ENCODE data around the gene LMO7.

DNA sequence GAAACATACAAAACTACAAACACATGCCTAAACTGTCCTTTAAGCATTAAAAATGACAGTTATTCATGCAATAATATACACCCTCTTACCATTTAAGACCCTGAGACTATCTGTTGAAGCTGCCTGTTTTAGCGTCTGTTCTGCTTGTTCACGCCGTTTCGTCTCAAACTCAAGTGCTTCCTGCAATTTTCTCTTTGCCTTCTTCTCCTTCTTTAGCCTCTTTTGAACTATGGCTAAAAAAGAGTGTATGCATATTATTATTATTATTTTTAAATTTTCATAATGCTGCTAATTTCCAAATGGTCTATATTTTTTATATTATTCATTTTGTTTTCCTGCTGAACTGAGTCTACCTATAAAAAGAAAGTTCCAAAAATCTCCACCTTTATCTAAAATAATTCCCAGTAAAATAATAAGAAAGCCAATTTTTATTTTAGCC is 391.4 kb downstream of the DACH1 start:
- RRBS, result no CpG with 5 or more reads among the region's 4 CpGs

DNA sequence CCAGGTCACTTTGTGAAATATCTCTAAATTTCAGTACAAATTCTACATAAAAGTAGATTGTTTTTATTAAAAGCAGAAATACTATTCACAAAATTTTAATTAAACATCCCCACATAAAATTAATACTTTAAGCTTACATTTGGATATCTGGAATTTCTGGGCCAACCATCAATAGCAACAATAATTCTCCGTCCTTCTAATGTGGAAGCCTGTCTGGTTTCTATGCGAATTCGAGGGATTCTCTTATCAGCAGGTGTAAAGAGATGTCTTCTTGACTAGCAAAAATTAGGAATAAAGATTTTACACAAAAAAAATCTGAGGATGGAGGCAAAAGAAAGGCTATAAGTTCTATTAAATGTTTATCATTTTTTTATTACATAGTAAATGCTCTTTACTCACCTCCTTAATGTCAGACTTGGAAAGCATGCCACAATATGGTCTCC is 8.1 kb downstream of the DIS3 start:
- RRBS, result no CpG with 5 or more reads among the region's 3 CpGs

- RRBS, result no CpG with 5 or more reads among the region's 6 CpGs
Measured at GRCh38 chr13:72800430-72801053, 18.6 kb downstream of the PIBF1 start.

GRCh38 chr13:73061854-73063080 is 3.5 kb downstream of the KLF5 start:
- RRBS, result no CpG with 5 or more reads among the region's 25 CpGs

DNA sequence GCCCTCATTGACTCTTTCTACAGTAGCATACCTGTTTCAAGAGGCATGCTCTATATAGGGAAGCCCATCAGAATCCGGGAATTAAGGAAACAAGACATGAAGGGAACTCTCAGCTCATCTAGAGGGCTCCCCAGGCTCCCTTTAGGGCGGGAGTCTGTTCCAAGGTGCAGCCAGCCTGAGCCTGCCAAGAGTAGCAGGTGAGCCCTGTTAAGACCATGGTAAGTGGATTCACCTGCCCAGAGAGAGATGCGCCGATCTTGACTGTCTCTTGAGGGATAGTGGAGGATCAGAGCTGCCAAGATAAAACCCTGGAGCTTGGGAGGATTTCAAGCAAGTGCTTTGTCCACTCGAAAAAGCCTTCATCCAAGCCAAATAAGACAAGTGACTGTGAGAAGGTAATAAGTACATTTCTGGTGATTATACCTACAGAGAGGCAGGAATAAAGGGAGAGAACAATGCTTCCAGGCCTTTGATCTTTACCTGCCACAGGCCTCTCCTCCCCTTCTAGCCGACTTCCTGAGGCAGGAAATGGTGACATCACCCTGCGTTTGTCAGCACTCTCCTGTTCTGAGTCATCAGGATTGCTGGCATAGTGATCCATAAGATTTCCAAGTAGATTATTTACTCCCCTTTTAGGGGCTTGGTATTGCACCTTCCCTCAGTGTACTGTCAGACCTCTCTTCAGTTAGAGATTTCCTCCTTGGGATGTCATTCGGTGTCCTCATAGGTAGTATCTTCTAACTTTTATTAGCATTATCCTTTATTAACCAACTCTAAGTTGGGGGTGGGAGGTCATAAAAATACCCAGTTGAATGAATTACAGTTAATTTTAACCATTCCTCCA is 31.5 kb downstream of the KLF5 start:
- RRBS, result no CpG with 5 or more reads among the region's 8 CpGs

DNA sequence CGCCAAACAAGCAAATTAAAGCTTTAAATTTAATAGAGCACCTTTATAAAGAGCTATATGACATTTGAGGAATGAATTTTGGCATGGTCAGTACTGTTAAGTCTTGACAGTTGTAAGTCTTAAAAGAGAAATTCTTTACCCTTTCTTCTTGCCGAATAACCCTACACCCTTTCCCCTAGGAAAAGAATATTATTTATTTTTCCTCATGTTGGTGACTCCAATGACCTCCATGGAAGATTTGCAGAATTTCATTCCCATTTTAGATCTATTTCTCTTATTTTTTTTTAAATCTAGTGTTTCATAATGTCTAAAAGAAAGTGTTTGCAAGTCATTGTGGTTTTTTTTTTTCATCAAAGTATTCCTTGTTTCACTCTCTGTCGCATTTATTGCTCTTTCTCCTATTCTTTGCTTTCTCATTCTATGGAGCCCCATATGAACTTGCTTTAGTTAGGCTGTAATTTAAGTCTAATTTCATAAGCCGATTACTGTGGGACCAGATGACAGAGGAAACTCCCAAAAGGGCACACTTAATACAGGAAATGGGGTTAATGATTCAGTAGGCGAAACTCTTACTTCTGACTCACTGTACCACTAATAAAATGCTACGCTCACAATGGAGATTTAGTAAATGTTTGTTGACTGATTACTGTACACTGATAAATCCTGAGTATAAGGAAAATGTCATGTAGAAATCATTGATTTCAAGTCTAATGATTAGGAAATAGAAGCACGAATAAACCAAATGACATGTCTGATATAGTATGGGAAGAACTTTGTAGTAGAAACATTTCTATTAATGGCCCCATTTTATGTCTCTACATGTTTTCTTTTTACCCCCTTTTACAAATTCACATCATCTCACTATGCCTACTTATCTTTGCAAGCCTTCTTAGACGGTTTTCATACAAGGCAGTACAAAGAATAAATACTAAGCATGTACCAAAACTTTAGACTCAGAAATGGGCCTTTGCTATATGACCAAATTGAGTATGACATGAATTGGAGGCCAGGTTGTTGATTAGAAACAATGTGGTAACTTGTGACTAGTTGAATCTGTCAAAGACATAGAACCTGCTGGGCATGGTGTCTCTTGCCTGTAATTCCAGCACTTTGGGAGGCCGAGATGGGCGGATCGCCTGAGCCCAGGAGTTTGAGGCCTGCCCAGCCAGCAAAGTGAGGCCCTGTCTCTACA is 276.4 kb downstream of the KLF5 start:
- RRBS, result no CpG with 5 or more reads among the region's 11 CpGs

- RRBS, result no CpG with 5 or more reads among the region's 4 CpGs
Measured at GRCh38 chr13:73338449-73338939, 279.7 kb downstream of the KLF5 start.

DNA sequence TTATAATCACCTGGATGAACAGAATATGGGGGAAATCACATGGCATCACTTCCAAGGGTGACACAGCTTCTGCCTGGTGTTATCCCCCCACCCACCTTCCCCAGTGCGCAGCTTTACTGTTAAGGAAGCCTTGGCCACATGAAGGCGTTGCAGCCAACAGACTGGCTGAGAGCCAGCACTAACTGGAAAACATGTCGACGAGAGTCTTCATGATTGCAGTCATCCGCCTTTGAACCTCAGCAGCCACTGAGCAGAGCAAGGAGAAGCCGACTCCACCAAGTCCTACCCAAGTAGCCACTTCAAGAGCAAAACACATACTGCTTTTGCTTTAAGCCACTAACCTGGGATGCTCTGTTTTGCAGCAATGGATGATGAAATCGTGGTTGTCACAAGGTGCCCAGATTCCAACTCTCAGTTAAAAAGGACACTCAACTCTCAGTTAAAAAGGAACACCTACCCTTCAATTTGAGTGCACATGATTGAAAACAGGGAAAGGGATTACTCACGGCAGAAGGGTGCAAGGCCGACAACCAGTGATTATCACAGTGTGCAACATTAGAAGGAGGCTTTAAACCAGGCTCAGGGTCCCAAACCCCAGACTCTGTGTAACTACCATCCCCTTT is 926.3 kb downstream of the KLF5 start:
- RRBS, result no CpG with 5 or more reads among the region's 9 CpGs

GRCh38 chr13:74057105-74057614 is 998.4 kb downstream of the KLF5 start:
- RRBS, result no CpG with 5 or more reads among the region's 5 CpGs

- RRBS, result no CpG with 5 or more reads among the region's 6 CpGs
Measured at GRCh38 chr13:74168402-74168838, 1109.6 kb downstream of the KLF5 start.

GRCh38 chr13:74287742-74287996 is 1194.3 kb downstream of the TBC1D4 start:
- RRBS, result no CpG with 5 or more reads among the region's 2 CpGs

DNA sequence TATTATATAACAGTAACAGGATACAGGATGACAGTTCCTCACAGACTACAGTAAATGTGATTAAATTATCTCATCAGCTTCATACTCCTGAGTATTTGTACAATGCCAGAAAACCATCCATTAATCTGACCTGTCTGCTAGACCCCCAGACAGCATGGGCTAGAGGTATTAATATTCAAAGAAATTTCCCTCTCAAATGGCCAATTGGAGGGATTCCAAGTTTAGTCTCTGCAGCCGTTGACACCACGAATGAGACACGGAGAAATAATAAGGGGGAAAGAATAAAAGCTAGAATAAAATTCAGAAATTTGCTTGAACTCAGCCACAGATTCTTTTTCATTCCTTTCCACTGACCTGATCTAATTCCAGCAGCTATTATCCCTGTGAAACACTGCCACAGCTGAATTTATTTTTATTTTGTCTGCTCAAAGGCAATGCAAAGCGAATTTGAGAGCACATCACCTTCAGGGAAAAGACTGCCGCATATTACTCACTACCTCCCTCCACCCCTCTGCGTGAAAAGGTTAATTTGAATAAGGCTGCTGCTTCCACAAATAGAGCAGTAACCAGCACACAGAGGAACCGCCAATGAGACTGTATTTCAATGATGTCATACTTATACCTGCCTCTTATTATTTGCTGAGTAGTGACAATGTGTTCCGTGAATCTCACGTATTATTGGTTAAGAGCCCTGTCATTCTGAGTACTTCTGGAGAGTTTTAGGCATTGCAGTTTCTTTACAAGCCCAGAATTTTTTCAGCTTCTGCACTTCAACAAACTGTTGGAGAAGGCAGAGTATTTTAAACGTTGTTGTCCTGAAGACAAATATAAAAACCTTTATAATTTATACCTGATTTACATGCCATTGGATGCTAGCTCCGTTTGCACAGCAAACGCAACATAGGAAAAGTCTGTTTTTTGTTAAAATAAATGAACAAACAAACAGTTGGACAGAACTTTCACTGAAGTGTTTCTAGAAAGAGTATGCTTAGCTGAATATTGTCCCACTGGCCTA is 1191.7 kb downstream of the TBC1D4 start:
- RRBS, result no CpG with 5 or more reads among the region's 12 CpGs

DNA sequence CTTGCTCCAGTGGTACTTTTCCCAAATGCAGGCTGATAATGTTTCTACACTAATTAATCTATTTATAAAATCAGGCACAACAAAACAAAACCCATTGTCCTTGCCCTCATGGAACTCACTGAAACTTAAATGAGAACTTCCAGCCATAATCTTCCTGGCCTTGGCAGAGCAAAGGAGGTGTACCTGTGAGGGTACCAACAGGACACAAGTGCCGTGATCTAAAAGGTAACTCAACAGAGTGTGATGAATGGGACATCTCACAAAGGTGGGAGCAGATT is 348.9 kb downstream of the TBC1D4 start:
- RRBS, result no CpG with 5 or more reads among the region's 1 CpG

- RRBS, result no CpG with 5 or more reads among the region's 4 CpGs
Measured at GRCh38 chr13:75173877-75174396, 308.0 kb downstream of the TBC1D4 start.

GRCh38 chr13:75309752-75310884 is 171.9 kb downstream of the TBC1D4 start:
- RRBS, result no CpG with 5 or more reads among the region's 14 CpGs

- RRBS, result no CpG with 5 or more reads among the region's 7 CpGs
Measured at GRCh38 chr13:75419645-75420120, 62.3 kb downstream of the TBC1D4 start.

DNA sequence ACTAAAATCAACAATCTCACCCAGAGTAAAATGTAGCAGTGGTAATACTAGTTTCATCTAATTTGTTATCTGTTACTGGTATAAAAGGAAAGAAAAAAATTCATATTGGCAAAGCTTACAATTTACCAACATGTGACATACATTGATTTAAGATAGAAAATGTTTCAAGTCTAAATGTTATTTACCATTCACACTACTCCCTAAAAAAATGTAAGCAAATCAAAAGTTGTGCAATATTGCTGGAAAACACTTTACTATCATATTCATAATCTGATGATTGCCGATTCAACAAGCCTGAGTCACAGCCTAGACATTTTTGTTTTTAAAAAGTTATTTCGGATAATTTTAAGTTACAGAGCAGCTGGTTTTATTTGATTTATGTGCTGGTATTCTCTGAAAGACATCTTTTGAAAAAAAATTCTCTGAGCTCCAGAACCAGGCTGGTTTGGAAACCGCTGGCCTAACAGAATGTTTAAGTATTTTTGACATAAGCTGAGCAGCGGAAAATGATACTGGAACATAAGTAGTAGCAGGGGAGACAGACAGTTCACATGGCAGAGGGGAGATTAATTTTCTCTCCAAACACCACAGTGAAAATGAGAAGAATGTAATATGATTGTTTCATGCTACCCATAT is 36.3 kb downstream of the TBC1D4 start:
- RRBS, result no CpG with 5 or more reads among the region's 4 CpGs

- RRBS, result no CpG with 5 or more reads among the region's 4 CpGs
Measured at GRCh38 chr13:75541262-75541651, 3.6 kb upstream of the COMMD6 start.

DNA sequence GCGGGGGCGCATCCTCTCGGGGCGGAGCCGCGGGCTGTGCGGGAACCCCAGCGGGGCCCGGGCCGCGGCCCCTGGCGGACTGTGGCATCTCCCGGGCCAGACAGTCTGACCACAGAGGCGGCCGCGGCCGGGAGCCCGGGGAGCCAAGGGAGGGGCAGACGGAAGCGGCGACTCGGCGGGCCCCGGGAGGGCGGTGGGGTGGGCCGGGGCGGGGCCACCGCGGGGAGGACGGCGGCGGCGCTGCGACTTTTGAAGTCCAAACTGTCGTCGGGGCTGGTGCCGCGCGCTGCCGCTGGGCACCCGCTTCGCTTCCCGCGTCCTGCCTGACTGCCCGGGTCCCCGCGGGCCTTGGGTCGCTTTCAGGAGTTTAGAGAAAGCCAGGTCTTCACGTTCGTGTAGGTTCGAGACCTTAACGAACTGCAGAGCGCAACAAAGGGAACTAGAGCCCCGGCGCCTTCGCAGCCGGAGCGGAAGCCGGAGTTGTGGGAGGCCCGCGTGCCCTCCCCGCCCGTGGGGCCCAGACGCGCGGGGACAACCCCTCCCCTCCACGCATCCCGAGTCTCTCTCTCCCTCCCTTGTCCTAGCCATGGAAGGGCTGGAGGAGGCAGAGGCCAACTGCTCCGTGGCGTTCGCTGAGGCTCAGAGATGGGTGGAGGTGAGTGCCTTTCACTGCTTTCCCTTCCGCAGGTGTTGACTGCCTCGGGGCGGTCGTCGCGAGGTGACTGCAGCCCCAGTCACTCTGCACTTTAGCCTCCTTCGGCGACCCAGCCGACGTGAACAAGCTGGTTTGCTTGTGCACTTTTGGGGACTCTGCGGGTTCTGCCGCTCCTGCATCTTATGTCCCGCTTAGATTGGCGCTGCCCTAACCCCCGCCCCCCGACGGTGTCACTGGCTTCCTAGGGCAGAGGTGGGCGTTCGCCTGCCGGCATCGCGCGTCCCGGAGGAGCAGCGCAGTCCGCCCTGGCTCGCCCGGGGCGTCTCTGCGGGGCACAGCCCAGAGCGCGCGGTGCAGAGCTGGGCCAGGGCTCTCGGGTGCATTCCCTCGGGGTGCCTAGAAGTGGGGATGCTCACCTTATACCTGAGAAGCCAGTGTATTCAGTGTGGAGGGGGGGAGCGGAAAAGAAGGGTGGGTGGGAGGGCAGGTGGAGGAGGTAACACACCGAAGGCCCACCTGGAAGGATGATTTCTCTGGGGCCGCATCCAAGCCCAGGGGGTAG is at the start of gene LMO7:
TSS of gene LMO7 (plus strand) at position 259 of the 1,217 bp plus-strand sequence.
- RRBS, result 3% methylated on average over 18 of the region's 109 CpGs